Measurements from ENCODE around the genes DACH2, KLHL4, TCEAL2, BEX4 and TCEAL7.

GRCh38 chrX:77787898-77788642 is 2.1 kb upstream of the ATRX start:
- PRO-cap = unidirectional peak, plus-strand start at chrX:77788318

- PRO-cap = no peak
Observed at GRCh38 chrX:82757693-82758125, 750.4 kb upstream of the POU3F4 start.

GRCh38 chrX:86148106-86148678 is at the start of gene DACH2:
Gene DACH2, plus strand, starts transcription at chrX:86148451.
- PRO-cap = no peak

DNA sequence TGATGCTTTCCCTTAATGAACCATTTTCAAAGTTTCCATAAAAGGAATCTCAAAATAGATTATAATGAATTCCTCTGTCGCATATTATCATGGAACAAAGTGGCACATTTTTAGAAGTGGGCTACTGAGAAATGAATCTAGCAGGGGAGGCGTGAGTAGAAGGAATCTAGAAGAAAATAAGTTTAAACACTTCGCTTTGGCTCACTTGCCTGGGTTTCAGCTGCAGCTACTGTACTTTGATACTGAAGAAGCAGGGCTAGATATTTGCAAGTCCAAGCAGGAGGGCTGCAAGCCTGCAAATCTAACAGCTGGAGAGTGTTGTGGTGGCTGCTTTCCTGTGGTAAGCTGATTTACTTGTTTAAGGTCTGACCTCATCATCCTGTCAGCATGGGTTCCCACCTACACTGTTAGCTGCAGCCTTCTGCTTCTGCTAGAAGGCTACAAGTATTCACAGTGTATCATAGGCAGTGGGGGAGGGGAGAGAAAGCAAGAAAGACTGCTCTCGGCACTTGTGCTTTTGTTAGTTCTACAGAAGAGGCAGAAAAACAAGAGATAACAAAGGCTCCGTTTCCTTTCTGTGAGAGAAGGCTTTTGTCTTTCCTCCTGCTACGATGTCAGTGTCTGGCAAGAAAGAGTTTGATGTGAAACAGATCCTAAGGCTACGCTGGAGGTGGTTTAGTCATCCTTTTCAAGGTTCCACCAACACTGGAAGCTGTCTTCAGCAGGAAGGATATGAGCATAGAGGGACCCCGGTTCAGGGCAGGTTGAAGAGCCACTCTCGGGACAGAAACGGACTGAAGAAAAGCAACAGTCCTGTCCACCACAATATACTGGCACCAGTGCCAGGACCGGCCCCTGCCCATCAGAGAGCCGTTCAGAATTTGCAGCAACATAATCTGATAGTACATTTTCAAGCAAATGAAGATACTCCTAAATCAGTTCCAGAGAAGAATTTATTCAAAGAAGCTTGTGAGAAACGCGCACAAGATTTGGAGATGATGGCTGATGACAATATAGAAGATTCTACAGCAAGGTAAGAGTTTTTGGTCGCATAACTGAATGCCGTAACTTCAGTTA is at the start of gene KLHL4:
Gene KLHL4, plus strand, starts transcription at position 520 of the 1,077 bp plus-strand sequence.
- PRO-cap = no peak

DNA sequence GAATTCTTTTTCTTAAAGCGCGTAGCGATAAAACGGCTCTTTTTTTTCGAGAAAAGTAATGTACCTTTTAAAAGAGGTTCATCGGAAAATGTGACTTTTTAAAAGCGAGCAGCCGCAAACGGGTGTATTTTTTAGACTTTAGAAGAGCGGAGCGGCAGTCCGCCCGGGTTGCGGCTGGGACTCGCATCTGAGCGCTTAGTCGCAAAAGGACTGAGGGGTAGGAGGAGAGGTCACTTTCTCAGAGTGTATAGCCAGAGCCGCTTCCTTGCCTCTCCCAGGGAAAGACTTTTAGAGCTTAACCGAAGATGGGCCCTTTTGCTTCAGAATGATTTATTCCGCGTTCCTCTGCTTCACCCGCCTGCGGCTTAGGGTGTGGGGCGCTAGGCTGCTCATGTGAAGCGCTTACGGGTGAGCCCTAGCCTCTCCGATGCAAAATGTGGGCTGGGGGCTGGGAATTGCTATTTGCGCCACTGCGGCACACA is 1.5 kb downstream of the PCDH11X start:
- PRO-cap = no peak

DNA sequence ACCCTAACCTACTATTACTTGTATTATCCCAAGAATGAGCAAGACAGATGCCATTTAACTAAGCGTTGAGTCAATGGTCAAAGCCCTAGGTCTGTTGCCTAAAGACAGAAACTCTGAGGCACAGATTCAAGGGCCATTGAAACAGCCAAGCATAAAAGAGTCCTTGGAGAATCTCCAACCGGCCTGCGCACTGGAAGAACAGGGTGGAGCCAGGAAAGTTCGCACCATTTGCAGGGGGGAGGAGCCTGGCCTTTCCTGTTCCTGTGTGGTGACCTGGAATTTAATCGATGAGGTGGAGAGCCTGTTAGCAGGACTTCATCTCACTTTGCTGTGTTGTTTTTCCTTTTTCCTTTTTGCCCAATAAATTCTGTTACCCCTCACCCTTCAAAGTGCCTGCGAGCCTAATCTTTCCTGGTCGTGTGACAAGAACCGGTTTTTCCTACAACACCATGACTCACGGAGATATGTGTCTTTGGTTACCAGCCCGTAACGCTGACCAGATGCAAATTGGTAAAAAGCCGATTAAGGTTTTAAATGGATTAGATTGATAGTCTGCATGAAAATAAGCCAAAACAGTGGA is 146.3 kb upstream of the DIAPH2 start:
- PRO-cap = unidirectional peak, plus-strand start at position 283 of the sequence; unidirectional peak, plus-strand start at position 499 of the sequence

DNA sequence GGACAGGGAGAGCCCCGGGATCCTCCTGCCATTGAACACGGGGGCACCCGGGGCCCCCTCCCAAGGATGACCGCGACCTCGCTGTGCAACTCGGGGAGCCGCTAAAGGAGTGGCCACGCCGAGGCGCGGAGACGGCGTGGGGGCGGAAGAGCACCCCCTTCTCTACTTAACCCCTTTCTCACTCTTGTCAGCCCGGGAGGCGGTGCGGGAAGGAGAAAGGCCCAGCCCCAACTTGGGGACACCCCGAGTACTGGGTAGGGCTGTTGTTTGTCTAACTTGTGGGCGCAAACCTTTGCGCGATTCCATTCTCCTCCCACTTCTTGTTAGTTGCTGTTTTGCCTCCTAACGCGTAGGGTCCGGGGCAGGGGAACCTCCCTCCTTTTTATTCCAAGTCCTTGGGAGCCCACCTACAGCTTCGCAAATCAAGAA is 595 bp downstream of the DIAPH2 start:
- PRO-cap = bidirectional peak, plus-strand start at position 187 of the sequence, minus-strand start at position 180 of the sequence; bidirectional peak, plus-strand start at position 326 of the sequence, minus-strand start at position 252 of the sequence

GRCh38 chrX:97265152-97265765 is 381.6 kb downstream of the RPA4 start:
- PRO-cap = no peak

- PRO-cap = unidirectional peak, plus-strand start at chrX:100494804
Observed at GRCh38 chrX:100494516-100494921, 84.4 kb upstream of the PCDH19 start.

DNA sequence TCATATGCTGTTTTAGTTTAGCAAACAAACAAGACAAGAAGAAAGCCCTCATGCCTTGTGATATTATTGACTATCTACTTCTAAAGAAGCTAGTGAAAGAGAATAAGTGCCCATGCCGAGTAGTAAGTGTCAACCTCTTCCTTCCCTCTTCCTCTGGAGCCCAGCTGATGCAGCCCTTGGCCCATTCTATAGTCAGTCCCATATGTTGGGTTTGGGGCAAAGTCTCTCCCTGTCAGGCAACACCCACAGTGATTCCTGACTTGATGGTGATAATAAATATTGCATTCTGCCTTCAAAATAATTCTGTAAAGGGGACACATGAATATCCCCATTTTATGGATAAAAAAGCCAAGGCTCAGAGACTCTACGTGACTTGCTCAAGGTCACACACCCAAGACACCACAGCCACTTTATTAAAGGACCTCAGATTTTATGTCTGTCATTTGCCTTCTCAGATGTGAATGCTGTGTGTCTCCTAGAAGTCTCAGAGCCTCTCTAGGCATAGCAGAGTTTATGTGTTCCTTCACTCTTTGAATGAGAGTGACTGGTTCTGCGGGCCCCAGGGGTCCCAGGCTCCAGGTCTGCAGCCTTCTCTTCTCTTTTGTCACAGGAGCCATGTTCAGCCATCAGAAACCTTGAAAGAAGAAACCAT is 17.4 kb downstream of the ARL13A start:
- PRO-cap = no peak

GRCh38 chrX:101368839-101369269 is 17.1 kb downstream of the BTK start:
- PRO-cap = no peak

DNA sequence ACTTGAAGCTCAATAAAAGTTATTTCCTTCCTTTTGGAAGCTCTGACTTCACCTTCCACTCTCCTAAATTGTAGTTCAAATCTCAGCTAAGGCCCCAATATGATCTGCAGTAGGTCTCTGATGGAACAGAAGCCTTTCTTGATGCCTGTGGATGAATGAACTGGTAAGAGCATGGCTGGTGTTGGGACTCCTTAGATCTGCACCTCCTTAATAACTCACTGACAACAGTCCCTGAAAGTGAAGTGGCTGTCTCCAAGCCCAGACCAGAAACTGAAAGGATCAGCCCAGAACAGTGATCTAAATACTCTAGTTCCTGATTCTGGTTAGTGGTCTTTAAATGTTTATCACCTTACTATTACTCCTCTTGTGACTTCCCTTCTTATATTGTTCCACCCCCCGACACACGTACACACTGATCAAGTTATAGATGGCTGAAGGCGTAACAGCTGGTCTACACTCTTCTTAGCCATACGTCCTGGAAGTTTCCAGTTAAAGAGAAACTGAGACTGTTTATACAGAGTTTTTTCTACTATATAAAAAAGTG is 33.8 kb upstream of the ARMCX2 start:
- PRO-cap = no peak

- PRO-cap = no peak
Observed at GRCh38 chrX:102125266-102125873, at the start of gene TCEAL2. Gene TCEAL2, plus strand, starts transcription at chrX:102125679.

GRCh38 chrX:102155162-102155709 is 541 bp downstream of the BEX5 start:
- PRO-cap = unidirectional peak, plus-strand start at chrX:102155287

DNA sequence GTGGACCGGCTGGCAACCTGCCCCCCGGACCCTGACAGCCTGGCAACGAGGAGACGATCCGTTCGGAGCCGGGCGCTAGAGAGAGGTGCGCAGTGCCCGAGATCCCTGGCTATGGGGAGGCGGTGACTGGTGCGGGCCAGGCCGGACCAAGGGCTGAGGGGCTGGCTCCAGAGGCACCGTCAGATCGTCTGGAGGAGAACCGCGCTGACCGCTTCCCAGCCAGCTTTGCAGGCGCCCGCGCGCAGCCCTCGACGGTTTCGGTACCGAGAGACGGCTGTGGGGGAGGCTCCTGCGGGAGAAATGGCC is 319 bp downstream of the GPRASP1 start:
- PRO-cap = no peak

GRCh38 chrX:102815087-102815846 is 94.7 kb downstream of the GPRASP3 start:
- PRO-cap = no peak

DNA sequence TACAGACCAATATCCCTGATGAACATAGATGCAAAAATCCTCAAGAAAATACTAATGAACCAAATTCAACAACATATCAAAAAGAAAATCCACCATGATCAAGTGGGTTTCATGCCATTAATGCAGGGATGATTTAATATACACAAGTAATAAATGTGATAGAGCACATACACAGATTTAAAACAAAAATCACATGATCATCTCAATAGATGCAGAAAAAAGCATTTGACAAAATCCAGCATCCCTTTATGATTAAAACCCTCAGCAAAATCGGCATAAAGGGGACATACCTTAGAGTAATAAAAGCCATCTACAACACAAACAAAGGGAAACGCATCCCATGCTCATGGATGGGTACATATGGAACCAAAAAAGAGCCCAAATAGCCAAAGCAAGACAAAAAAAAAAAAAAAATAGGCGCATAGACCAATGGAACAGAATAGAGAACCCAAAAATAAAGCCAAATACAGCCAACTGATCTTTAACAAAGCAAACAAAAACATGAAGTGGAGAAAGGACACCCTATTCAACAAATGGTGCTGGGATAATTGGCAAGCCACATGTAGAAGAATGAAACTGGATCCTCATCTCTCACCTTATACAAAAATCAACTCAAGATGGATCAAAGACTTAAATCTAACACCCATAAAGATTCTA is 22.1 kb upstream of the RAB40AL start:
- PRO-cap = no peak

DNA sequence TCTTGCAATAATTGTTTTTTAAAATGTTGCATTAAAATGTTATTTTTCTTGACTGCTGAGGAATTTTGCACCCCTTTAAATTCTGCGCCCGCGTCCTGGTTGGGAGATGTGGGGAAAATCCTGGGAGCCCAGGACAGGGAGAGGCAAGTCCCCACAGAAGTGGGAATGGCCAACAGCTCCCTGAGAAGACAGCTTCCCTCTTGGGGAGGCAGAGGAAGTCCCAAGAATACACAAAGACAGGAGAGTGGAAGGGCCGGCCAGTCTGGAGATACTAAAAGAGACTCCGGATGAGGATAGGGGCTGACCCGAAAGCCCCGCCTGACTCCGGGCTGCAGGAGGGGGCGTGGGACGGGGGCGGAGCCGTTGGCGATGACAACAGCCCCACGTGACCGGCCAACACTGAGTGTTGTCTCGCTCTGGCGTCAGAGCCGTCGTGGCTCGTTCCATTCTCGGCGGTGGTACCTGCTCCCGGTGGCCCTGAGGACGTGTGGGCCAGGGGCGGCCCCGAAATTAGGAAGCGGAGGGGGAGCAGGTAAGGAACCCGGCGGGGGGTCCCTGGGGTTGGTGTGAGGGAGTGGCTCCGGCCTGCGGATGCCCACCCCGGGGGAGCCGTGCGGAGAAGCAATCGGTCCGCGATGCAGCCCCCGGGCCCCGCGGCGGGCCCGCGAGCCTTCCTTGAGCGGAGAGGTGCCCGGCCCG is at the start of gene BEX4:
Gene BEX4, plus strand, starts transcription at position 402 of the 699 bp plus-strand sequence.
- PRO-cap = bidirectional peak, plus-strand start at position 425 of the sequence, minus-strand start at position 270 of the sequence

DNA sequence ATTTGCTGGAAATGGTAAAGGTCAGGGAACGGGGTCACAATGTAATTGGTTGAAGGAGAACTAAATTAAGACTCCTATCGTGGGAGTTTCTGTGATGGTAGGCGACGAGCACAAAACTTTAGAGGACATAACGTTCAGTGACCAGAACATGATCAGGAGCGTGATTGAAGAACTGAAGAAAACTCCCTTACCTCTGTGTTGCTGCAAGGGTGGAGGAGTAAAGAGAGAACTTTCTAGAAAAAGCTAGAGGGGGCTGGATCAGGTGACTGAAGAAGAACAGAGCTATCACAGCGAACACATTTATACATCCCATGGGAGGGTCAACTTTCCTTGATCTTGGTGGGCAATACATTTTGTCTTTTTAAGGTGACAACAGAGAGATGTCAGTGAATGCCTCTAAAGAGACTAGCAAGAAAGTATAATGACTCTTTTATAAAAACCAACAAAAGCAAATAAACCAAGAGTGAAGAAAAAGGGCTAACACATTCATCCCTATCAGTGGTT is 3.8 kb downstream of the BEX4 start:
- PRO-cap = no peak

- PRO-cap = no peak
Observed at GRCh38 chrX:103329989-103330438, at the start of gene TCEAL7. Gene TCEAL7, plus strand, starts transcription at chrX:103330239.